SUDHL5 (cell line): ENCODE data around the gene TTC30A.

DNA sequence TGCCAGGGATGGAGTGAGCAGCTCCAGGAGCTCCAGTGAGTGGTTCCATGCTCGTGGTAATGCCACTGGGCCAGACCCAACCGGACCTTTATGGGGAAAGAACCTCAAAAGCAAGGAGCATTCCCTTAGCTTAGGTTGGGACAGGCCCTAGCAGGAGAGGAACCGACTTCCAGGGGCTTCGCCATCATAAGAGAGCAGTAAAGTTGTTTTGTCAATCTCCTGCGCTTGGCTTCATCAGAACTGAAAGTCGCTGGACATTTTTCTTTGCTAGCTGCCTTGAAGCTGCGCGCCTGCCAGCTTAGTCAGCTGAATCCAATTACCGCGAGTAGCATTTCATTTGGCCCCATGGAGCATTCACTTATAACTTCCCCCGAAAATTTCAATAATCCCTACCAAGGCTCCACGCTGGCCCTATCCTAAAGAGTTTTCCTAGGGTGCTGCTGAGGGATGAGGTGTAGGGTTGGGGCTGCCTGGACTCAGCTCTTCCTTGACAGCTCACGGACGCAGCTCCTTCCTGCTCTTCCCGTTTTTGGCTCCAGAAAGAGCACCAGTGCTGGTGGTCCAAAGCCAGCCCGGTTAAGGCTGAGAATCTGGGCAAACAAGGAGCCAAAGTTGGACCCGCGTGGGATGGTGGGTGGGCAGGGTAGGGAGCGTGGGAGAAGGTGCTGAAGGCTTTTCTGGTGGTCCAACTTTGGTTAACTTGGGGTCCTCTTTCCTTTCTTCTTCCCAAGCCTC lies 5.0 kb downstream of the HOXD3 start:
- PRO-cap, result no peak

DNA sequence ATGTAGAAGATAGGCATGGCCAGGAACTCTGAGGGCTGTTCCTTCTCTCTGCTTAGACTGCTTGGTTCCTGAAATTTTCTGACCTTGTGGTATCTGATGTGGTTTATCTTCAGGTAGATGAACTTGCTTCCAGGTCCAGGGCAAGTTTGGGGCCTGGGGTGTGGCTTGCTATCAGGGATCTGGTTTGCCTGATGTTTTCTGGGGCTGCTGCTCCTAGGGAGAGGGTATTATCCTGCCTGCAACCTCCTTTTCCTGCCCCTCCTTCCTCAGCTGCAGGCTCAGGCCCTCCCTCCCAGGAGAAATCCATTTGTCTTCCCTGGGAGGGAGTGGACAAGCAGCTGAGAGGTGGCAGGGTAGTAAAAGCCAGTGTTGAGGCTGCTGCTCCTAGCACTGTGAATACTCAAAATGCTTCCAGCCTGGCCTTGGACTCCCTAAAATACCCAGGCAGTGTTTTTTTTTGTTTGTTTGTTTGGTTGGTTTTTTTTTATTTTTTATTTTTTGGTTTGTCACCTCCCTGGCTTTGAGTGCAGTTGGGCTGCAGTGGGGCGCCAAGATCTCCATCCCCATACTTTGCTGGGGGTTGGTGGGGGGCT lies 13.4 kb downstream of the HOXD3 start:
- PRO-cap, result no peak

DNA sequence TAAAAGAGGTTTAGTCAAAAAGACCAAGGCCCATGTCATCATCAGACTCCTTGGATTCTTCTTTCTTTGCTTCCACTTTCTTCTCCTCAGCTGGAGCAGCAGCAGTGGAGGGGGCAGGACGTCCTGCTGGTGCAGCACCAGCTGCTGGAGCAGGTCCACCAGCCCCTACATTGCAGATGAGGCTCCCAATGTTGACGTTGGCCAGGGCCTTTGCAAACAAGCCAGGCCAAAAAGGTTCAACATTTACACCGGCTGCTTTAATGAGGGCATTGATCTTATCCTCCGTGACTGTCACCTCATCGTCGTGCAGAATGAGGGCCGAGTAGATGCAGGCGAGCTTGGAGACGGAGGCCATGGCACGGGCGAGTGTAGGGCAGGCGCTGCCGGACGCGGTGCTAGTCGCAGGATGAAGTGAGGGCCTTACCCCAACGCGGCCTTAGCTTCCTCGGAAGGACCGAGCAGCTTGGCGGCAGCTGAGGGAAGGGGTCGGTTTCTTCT lies 12.5 kb downstream of the HOXD1 start:
- PRO-cap, result no peak

DNA sequence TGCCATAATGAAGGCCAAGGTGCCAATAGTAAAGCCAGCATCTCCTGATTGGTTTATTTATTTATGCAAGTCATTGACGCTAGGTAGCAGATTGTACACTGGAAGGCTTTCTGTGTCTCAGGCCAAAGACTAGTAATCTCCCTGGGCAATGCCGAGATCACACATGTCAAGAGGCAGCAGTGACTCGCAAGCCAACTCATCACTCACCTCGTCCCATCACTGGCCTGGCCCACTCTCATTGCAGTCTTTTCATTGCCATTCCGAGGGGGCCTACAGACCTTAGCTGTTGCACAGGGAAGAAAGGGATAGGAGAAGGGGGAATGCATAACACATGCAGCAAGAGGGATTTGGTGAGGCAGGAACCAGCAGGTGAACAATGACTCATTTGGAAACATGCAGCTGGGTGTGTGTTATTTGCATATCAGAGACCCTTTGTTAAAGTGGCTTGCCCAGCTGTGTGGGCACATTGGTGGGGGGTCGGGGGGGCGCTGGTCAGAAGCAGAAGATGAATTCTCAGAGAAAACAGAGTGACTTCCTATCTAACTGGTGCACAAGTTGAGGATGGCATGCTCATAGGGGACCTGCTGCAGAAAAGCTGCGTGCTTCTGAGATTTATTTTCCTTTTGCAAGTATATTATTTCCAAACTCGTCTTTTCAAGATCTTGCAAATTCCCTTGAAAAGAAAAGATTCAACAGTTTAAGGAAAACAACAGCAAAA lies 448.6 kb upstream of the HNRNPA3 start:
- PRO-cap, result no peak

GRCh38 chr2:177164385-177164959 lies 48.1 kb upstream of the HNRNPA3 start:
- PRO-cap, result unidirectional peak, plus-strand start at chr2:177164859

- PRO-cap, result no peak
Measured at GRCh38 chr2:177187533-177188154, 24.9 kb upstream of the HNRNPA3 start.

- PRO-cap, result no peak
Measured at GRCh38 chr2:177222068-177222393, 9.4 kb downstream of the HNRNPA3 start.

DNA sequence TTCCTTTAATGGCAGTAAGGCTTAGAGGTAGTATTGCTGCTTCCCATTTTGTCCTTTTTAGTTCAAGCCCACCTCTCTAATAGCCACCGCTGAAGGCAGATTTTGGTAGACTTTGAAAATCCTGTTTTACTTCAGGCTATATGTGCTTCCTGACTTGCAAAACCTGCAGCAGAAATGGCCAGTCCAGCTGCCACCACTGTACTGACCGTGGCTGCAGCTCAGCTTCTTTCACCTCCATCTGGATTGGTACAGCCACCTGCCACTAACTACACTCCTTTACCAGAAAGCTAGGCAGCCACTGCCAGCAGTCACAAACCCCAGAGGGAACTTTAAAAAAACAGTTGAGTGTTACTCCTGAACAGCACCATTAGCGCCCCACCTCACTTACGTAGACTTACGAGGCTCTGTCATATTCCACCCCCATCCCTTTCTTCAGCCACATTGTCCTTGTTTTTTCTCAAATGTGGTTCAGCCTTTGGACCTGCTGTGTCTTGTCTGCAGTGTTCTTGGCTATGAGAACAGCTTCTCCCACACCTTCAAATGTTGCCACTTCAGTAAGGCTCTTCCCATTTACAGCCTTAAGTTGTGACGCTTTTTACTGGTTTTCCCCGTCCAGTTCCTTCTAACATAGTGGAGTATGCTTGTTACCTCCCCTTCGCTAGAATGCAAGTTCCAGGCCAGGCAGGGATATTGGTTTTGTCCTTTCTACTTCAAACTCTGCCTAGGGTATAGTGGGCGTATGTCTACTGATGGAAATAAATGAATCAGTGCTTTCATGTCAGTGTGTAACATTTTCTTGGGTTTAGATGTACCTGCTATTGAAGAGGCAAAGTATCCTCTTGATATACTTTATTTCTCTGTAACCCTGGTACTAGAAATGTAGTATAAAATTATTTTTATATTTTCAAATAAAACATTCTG lies 17.0 kb downstream of the HNRNPA3 start:
- PRO-cap, result no peak

DNA sequence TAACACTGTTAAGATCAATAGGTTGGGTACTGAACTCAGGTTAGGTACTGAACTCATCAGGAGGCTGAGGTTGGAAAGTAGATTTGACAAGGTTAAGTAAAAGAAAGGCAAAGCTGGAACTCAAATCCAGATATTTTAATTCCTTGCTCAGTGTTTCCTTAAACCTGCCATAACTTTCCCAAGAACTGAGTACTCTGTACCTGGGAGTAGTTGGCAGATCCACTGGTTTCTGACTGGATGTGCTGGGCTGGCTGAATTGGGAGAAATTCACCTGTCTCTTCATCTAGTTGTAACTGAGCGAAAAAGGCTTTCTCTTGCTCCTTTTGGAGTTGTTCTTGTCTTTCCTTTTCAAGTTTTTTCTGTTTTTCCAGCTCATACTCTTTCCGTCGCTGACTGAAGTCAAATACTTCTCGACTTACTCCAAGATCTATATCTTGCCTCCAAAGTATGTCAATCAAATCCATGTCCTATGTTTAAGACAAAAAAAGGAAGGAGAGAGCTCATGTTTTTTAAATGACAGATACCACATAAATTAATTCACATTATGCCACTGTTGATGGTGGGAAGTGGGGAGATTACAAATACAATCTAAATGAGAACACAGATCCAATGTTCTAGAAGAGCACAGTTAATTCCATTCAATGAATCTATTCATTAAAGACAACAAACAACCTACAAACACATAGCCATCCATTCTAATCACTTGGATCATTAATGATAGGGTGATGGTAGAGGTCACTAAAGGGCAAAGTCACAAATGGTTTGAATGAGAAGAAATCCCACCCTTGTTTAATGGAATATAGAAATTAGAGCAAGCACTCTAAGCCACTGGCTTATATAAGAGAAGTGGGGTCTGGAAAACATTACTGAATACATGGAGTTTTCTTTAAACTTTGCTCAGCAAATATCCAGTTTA lies 21.5 kb downstream of the HNRNPA3 start:
- PRO-cap, result no peak

- PRO-cap, result no peak
Measured at GRCh38 chr2:177252626-177253750, 11.5 kb downstream of the NFE2L2 start.

- PRO-cap, result no peak
Measured at GRCh38 chr2:177254937-177256113, 9.2 kb downstream of the NFE2L2 start.

DNA sequence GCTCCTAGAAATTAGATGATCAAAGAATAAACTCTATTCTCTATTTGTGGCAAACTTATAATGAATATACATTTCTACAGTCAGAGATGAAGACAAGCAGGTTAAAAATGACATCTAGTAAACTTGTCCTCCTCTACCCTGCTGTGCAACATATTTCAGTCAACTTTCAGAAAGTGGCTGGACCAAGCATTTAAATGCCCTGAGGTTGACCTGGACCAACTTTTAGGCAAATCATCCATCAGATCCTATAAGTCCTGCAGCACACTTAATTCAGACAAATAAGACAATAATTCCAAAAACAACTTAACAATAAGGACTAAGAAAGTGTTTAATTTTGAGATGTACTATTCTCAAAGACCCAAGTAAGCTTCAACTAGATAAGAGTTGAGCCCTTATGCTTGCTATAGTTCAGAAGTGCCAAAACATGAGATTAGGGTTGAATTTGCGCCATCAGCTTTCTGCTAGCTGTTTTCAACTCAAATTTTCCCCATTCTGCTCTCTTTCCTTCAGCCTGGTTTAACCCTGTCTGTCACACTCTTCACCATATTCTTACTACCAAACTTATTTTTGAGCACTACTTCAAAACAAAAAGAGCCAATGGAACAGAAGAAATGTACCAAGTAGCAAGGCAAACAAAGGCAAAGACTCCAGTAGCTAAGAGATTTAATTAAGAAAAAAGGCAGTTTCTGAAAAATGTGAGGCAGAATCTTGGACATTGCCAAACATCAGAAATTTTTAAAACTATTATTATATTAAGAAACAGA lies 4.2 kb downstream of the NFE2L2 start:
- PRO-cap, result no peak

GRCh38 chr2:177271153-177271729 lies 6.7 kb upstream of the NFE2L2 start:
- PRO-cap, result no peak

DNA sequence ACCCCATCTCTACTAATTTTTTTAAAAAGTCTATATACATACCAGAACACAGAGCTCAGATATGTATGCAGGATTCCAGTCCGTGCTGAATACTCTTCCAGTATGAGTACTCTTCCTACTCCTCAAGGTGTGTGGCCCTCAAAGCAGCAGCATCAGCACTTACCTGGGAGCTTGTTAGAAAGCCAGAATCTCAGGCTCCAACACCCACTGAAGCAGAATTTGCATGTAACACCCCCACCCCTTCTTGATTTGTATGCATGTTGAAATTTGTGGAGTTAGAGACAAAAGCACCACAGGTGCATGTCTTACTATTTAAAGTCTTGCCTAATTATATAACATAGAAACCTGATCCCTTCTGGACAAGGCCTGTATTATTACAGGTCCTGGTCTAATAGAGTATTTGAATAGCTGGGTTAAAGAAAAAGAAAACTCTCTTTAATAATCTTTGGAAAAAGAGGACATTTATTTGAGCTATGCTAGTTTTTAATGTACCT lies 50.3 kb upstream of the NFE2L2 start:
- PRO-cap, result no peak

- PRO-cap, result no peak
Measured at GRCh38 chr2:177396126-177396813, 3.7 kb downstream of the AGPS start.

DNA sequence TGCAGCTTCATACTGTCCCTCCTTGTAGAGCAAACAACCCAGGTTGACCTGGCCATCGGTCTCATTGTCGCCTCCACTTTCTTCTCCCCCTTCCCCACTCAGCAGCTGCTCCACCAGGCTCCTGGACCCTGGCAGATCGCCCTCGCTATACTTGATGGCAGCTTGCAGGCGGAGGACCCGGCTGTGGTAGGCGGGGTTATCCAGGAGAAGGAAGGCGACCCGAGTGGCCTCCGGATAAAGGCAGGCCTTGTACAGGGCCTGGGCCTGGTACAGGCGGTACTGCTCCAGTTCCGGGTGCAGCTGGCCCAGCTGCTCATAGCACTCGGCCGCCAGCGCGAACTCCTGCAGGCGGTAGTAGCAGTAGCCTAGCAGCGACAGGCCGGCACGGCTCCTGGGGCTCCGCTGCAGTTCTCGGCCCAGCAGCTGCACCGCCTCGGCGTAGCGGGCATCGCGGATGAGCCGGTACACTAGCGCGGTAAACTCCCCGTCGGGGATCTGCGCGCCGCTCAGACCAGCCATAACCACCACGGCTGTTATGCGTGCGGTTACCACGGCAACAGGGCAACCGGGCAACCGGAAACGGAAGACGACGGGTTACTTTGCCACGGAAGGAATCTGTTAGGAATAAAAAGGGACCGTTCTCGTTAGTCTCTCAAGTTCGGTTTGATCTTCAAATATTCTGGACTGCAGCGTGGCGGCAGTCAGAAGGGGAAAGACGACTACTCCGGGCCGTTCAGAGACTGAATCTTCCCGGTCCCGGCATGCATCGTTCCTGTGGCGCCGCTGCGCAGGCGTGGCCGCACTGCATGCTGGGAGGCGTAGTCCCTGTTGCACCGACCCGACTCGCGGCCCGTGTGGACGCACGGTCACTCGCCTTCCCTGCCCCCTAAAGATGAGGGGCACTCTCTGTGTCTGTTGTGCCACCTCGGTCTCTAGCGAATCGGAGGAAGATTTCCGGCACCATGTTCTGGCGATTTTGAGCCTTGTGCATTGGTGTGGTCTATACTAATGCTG lies at the start of gene TTC30A:
Gene TTC30A (minus strand): TSS at position 560 of the 1,014 bp plus-strand sequence.
- PRO-cap, result no peak

- PRO-cap, result no peak
Measured at GRCh38 chr2:177634903-177635370, 16.4 kb upstream of the TTC30A start.

DNA sequence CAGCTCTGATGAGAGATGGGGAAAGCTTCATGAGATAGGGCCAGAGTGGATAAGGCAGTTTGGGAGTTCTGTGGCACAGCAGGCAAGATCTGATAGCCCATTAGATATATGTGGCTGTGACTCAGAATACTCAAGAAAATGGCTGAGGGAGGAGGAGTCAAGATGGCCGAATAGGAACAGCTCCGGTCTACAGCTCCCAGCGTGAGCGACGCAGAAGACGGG lies 99.7 kb downstream of the PDE11A start:
- PRO-cap, result no peak

GRCh38 chr2:178242070-178242799 lies 47.9 kb downstream of the OSBPL6 start:
- PRO-cap, result no peak

DNA sequence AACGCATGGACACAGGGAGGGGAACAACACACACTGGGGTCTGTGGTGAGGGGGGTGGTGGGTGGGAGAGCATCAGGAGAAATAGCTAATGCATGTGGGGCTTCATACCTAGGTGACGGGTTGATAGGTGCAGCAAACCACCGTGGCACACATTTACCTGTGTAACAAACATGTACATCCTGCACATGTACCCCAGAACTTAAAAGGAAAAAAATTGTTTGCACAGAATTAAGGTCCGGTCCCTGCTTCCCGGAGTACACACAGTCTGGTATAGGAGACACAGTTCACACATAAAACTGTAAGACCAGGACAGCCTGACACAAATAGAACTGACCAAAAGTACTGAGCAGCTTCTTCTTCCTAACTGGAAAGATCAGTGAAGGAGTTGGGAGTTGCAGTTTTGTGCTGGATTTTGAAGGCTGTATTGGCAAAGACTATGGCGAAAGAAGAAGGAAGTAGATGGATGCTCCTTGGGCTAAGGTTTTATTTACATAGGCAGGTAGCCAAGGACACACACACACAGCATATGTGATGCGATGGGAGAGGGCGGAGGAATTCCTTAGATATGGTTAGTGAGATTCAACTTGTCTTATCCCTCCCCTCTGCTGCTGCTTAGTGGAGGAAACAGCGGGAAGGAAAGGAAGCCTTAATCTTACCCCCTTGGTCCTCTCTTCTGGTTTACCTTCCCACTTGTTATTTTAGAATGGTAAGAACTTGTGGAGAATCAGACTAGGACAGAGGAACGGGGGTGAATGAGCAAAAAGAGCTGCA lies 87.6 kb downstream of the OSBPL6 start:
- PRO-cap, result no peak